Endothelial cell (in vitro differentiated cells): ENCODE measurements around a stretch of chr4.

GRCh38 chr4:184805995-184806677 is 19.6 kb downstream of the ACSL1 start:
- PRO-cap, result no peak

DNA sequence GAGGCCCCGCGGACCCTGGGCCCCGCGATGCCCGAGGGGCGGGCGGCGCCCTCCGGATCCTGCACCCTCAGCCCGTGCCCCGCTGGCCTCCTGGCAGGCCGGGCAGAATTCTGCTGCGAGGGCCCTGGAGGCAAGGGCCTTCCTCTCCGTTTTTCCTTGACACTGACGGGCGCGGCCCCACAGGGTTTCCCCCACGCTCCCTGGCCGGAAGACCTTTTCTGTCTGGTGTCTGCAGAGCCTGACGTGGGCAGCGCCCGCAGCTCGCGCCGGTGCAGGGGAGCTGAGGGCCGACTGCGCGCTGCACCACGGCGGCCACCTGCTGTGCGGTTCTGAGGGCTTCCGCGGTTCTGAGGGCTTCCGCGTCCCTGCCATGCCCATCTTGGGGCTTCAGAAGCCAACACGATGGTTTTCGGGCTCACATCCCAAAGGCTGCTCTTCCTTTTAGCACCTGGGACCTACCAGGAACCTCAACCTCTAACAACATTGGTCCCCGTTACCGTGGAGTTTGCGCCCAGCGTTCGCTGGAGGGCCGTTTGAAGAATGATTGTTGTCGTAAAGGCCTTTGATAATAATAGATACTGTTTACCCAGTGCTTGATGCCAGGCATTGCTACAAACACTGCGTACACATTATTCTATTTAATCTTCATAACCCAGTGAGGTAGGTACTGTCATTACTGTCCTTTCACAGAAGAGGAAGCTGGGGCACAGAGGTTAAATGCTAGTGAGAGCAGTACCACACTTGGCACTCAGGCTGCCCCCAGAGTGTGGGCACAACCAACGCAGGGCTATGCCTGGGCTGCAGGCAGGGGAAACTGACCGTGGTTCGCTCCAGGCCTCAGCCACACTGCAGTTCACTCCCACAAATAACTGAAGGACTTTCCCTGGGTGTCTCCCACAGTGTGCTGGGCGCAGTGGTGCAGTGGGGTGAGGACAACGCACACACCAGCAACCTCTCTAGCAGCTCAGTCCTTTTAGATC is 834 bp upstream of the ACSL1 start:
- PRO-cap, result no peak

GRCh38 chr4:184843782-184844605 is 18.2 kb upstream of the ACSL1 start:
- PRO-cap, result no peak

DNA sequence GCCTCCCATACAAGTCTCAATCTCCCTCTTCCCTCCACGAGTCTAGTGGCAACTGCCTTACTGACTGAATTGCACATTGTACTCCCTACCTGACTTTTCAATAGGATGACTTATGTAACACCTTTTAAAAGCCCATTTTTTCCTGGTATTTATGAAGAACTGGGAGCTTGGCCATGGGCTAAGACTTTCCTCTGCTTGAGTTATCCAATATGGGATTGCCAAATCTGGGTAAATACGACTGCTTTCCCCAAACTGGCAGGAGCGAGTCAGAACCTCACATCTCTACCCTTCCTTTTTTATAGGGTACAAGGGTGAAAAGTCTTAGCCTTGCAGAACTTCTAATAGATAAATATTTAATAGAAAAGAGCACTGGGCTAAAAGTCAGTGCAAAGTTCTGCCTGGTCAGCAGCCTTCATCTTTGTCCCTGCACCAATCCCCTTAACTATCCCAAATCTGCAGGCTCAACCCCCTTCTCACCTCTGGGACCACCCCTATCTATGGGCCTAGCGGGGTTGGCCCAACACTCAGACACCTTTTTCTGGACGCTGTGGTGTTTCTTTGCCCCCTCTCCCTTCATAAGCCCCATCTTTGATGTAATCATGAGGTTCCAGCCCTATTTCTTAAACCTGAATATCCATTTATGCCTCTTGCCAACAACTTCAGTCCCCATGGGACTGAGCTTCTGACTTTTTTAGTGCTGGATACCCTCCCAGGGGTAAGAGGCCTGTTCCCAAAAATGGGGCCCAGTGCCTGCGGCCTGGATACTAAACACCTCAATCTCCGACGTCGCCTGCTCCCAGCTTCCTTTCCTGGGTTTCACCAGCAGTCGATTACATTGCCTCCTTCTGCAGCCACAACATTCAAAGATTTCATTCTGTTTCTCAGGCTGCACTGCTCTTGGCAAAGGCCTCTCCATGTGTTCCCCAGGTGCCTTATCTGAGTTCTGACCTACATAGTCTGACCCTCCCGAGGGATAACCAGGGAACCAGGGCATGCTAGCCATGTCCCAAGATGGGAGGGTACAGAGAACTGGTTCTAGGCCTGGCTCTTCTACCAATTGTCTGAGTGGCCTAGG is 61.8 kb upstream of the ACSL1 start:
- PRO-cap, result no peak

- PRO-cap, result no peak
Measured at GRCh38 chr4:185108613-185109084, 34.4 kb upstream of the SLC25A4 start.

- PRO-cap, result no peak
Measured at GRCh38 chr4:185228873-185229390, 19.5 kb downstream of the SNX25 start.

GRCh38 chr4:185272305-185272695 is 62.9 kb downstream of the SNX25 start:
- PRO-cap, result no peak

GRCh38 chr4:185332204-185333229 is 63.2 kb downstream of the LRP2BP start:
- PRO-cap, result no peak

DNA sequence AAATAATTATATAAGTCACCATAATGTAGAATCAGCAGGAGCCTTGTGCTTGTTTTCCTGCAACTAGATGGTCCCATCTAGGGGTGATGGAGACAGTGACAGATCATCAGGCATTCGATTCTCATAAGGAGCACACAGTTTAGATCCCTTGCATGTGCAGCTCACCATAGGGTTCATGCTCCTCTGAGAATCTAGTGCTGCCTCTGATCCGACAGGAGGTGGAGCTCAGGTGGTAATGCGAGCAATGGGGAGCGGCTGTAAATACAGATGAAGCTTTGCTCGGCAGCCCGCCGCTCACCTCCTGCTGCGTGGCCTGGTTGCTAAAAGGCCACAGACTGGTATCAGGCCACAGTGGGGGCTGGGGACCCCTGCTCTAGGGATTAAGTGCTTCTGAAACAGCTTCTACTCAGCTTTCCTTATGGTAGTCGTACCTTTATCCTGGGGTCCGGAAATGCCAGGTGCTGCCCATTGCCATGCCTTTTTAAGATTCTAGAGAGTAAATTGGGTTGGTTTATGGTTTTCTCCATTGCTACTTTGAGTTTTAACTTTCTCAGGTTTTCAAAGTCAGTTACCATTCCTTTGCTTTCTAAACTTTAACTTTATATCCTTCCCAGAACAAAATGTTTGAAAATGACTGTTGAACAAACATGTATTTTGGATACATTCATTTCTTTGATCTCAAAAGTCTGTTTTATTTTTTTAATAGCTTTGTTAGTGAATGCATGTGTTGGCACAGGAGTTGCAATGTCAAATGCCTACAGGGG is 28.6 kb upstream of the CCDC110 start:
- PRO-cap, result no peak

- PRO-cap, result no peak
Measured at GRCh38 chr4:185588821-185589726, 53.8 kb upstream of the PDLIM3 start.

DNA sequence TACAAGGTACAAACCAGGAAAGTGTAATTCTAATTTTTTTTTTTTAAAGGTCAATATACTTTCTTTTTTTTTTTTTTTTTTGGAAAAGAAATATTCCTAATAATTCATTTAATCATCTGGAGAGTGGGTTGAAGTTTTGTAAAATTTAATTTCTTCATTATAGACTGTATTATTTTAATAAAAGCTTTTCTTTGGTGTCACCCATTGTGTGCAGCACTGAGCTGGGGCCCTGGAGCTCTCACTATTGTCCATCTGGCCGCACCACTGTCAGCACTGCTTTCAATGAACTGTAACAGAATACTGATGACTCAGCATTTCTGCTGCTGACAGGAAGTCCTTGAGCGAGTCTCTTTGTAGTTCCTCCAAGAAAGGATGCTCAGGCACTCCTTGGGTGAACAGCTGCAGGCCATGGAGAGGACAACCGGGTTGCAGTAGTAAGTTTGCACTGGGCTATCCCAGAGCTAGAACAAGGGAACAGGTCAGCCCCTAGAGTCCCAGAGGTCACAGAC is 81.7 kb downstream of the SORBS2 start:
- PRO-cap, result no peak

GRCh38 chr4:185742674-185743148 is 69.3 kb downstream of the SORBS2 start:
- PRO-cap, result no peak

GRCh38 chr4:185773952-185774339 is 38.0 kb downstream of the SORBS2 start:
- PRO-cap, result no peak

DNA sequence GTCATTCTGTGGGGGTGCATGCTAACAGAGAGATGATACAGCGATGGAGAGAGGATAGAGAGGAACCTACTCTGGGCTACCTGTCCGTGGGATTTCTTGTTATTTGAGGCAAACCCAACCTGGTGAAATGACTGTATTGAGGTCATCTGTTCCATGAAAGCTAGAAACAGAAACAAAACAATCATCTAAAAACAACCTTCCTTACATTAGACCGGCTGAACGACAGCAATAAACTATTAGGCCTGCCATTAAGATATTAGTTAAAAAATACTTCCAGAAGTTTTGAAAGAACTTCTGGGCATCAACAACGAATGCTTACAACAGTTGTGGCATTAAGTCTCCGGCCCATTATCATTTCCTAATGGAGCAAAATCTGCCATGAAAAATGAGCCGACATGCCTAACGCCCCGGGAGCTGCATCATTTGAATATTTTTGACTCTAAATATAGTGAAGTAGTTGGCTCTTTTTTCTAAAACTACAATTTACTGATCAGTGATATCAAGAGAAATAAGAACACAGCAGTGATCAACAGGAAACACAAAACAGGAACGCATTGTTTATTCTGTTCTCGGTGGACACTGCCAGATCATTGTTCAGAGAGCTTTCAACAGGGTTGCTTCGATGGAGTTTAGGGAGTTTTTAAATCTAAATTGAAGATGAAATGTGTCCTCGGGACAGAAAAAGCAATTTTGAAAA is 27.4 kb downstream of the SORBS2 start:
- PRO-cap, result unidirectional peak, plus-strand start at position 590 of the sequence

- PRO-cap, result no peak
Measured at GRCh38 chr4:185820480-185821129, 8.6 kb upstream of the SORBS2 start.

DNA sequence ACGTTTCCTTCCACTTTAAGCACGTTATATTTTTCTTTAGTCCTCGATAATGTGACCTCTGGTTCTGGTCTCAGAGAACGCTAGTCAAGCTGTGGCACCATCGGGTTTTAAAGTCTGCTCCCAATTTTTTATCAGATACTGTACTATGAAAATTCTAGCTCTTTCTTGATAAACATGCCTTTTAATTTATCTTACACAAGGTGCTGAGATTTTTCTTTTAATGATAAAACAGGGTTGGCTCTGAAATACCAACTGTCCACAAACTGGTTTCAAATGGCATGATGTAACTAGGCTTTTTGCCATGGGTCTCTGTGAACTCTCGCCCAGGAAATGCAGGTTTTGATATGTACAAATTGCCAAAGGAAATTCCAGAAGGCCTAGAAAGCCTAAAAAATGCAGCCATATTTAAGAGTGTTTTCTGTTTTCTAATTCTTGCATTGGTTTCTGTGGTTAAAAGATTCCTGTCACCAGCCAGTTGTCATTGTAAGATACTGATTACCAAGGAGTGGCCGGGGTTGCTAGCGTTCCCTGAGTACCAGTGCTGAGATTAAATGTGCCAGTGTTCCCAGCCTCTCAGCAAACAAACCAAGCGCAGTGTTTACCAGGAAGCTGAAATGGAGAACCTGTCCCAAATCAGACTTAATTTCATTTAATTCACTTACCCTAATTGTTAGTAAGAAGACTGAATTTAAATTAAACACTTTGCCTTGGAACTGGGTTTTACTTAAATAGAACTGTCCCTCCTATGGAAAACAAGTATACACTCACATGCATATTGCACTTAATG is 53.9 kb upstream of the SORBS2 start:
- PRO-cap, result no peak

- PRO-cap, result no peak
Measured at GRCh38 chr4:185921708-185922378, 109.8 kb upstream of the SORBS2 start.

DNA sequence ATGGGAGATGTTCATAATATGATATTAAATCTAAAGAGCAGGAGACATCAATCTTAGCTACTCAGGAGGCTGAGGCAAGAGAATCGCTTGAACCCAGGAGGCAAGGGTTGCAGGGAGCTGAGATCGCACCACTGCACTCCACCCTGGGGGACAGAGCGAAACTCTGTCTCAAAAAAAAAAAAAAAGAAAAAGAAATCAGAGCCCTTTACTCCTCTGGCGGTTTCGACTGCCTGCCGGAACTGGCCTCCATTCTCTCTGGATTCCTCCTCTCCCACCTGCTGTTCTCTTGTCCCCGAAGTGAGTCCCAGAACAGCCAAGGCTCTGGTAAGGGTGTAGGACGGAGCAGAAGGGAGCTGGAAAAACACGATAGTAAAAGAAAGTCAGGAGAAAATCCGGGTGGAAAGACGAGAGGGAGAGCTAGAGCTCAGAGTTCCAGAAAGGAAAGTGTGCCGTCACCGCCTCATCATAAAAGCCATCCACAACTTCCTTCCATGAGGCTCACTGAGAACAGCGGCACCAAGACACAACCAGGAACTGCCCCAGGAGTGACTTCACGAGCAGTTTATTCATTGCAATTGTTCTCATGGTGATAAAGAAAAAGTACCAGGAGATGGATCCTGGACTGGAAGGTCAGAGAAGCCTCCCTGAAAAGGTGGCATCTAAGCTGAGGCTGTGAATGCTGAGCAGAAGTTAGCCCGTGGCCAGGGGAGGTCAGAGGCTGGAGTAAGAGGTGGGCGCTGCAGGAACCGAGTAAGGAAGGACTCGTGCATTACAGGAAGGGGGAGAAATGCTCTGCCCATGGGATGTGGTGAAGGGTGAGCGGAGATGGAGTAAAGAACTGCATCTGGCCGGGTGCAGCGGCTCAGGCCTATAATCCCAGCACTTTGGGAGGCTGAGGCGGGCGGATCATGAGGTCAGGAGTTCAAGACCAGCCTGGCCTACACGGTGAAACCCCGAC is 12.4 kb downstream of the TLR3 start:
- PRO-cap, result no peak

DNA sequence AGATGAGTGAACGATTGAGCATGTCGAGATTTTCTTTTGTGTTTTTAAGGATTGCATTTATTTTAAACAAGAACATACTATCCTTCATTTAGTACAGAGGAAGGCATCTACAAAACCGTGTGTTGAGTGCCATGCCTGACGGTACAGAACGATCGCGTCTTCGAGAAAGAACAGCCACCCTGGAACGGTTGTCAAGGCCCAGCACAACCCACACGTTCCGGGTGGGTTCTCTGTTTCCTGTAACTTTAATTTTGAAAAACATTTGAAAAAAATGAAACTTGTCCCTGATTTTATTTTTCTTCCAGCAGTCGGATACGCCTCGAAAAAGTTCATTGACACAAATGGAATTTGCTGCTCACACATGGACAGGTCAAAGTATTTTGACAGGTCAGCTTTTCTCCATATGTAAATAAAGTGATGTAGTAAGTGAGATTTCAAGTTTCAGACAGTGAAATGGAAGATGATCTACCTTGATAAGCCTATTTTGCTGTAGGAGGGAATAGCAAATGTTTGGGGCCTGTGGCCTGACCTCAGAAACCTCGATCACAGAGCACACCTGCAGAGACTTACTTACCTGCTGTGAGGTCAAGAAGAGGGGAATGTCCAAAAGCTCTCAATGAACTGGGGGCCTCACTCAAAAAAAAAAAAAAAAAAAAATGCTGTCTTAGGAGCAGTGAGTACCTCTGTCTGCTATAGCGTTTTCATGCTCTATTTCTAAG is 24.3 kb upstream of the CYP4V2 start:
- PRO-cap, result no peak

DNA sequence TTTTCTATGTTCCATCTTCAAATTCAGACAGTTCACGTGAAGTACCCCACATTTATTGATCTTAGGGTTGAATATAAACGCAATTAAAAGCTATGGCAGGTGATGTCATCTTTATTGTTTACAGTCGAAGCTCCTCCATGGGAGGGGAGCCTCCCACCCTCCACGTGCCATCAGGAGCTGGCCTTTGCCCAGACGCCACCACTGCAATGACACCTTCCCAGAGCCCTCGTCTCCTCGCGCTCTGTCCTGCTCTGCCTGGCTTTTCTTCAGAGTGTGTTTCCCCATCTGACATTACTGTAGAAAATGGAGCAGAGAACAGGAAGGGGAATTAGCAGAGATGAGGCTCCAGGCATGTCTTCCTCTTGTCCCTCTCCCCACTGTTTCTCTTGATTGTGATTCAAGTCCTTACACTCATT is 18.8 kb upstream of the CYP4V2 start:
- PRO-cap, result no peak